ENCODE data around the gene TMEM14C.

- PRO-cap: no peak
Observed at GRCh38 chr6:9503351-9504077, 911.4 kb downstream of the TFAP2A start.

DNA sequence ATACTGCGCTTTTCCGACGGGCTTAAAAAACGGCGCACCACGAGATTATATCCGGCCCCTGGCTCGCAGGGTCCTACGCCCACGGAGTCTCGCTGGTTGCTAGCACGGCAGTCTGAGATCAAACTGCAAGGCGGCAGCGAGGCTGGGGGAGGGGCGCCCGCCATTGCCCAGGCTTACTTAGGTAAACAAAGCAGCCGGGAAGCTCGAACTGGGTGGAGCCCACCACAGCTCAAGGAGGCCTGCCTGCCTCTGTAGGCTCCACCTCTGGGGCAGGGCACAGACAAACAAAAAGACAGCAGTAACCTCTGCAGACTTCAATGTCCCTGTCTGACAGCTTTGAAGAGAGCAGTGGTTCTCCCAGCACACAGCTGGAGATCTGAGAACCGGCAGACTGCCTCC is 603.8 kb downstream of the TFAP2A start:
- PRO-cap: no peak

- PRO-cap: no peak
Observed at GRCh38 chr6:10409016-10410044, 5.5 kb downstream of the TFAP2A start.

DNA sequence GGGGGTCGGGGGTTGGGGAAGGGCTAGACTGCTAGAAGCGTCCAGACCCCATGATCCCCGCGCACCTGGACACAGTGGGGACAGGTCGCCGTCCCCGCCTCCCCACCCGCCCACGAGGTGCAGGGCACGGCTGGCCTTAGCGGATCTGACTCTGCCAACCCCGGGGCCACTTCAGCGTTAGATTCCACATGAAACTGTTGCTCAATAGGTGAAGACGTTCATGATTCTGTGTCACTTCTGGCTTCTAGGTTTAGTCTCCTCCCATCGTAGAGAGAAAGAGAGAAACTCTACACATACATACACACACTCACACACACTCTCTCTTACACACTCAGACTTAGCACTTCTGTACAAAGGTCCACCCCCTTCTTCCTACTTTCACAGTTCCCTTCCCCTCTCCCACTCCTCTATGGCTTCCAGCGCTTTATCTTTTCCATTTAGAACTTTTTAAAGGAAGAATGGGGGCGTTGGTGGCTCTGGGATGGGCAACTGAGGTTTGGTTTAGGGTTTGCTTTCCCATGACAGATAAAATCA is 5.1 kb upstream of the TFAP2A start:
- PRO-cap: no peak

DNA sequence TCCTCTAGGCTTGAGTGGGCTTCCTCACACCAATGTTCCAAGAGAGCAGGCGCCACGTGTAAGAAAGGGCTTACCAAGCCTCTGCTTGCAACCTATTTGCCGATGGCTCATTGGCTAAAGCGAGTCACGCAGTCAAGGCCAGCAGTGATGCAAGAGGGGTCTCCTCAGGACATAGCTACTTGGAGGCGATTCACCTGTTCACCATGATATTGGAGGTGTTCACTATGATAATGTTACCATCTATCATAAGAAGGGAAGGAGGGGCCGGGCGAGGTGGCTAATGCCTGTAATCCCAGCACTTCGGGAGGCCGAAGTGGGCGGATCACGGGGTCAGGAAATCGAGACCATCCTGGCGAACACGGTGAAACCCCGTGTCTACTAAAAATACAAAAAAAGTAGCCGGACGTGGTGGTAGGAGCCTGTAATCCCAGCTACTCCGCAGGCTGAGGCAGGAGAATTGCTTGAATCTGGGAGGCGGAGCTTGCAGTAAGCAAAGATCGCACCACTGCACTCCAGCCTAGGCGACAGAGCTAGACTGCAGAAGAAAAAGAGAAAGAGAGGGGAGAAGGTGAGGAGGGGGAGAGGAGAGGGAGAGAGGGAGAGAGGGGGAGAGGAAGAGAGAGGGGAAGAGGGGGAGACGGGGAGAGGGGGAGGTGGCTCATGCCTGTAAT is 35.2 kb downstream of the C6orf52 start:
- PRO-cap: no peak

GRCh38 chr6:10722745-10723836 is at the start of gene TMEM14C:
TSS of gene TMEM14C (plus strand) at chr6:10723070.
- PRO-cap: bidirectional peak, plus-strand start at chr6:10723191, minus-strand start at chr6:10723148

- PRO-cap: no peak
Observed at GRCh38 chr6:10837205-10837581, 1.1 kb downstream of the MAK start.

DNA sequence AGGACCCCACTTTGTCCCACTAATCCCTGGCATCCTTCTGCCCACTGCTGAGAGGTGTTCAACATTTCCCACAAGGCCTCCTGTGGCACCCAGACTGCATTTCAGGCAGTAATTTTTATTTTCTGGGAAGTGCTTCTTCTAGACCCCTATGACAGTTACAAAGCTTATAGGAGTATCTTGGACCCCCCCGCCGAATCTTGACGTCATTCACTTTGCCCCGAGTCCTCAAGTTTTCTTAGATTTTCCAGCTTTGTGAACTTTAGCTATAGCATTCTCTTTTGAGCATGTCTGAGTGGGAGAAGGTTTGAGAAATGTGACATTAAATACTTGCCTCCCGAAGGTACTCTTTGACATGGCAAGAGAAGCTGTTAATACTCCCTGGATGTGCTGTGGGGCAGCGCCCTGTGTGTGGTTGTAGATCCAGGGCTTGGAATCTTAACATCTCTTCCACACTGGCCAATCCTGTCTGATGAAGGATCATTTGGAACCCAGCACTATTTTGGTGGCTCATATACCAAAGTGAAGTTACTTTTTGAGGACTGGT is 12.3 kb downstream of the NEDD9 start:
- PRO-cap: no peak

- PRO-cap: no peak
Observed at GRCh38 chr6:11228876-11230220, 3.1 kb downstream of the NEDD9 start.

- PRO-cap: no peak
Observed at GRCh38 chr6:11263118-11263843, 30.8 kb upstream of the NEDD9 start.

DNA sequence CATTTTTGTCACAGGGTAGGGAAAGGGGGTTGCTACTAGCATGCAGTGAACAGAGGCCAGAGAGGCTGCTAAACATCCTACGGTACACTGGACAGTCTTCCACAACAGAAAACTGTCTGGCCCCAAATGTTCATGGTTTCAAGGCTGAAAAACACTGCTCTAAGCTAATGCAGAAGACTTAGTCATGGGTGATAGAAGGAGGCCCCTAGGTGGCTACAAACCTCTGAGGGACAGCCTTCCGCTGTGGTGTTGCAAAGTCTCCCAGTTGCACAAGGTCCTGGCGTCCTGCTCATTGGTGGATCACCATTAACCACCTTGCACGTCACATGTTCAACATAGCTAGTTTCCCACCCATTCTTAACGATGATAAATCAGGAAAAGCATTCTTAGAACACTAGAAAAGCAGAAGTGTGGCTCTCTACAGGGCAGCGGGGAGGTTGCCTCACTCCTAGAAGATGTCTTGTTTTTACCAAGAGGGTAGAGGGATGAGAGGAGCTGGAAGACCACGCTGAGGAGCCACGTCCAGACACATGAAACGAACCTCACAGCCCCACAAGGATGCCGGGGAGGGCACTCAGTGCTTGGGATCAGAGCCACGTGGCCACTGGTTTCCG is 91.2 kb upstream of the NEDD9 start:
- PRO-cap: no peak

DNA sequence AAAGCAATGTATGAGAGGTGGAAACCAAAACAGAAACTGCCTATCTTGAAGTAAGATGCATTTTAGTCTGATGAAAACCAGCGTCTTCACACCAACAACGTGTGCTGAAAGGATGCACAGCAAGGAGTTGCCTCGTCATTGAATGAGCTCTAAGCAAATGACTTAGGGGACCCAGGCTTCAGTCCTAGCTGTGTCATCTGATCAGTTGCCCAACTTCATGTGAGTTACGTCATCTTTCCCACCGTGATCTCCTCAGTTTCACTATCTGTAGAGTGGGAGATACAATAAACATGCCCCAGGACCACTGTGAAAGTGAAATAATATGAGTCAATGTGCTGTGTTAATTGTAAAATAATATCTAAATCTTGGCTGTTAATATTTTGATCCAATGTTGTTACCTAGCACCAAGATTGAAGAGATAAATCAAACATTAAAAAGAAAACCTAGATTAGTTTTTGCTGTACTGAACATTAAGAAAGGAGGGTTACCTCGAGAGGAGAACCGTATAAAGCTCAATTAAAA is 134.2 kb upstream of the NEDD9 start:
- PRO-cap: bidirectional peak, plus-strand start at position 264 of the sequence, minus-strand start at position 144 of the sequence

DNA sequence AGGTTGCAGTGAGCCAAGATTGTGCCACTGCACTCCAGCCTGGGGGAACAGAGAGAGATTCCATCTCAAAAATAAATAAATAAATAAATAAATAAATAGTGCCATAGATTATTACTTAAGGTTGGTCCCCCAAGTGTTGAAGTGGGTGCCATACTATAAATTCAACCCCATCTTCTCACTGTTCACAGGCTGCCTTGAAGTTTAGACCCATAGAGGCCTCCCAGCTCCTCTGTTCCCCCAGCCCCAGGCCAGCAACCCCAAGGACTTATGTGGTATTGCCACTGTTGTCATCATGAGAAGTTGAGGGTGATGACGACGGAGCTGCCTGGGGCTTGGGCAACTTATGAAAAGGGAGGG is 4.4 kb downstream of the ADTRP start:
- PRO-cap: no peak

DNA sequence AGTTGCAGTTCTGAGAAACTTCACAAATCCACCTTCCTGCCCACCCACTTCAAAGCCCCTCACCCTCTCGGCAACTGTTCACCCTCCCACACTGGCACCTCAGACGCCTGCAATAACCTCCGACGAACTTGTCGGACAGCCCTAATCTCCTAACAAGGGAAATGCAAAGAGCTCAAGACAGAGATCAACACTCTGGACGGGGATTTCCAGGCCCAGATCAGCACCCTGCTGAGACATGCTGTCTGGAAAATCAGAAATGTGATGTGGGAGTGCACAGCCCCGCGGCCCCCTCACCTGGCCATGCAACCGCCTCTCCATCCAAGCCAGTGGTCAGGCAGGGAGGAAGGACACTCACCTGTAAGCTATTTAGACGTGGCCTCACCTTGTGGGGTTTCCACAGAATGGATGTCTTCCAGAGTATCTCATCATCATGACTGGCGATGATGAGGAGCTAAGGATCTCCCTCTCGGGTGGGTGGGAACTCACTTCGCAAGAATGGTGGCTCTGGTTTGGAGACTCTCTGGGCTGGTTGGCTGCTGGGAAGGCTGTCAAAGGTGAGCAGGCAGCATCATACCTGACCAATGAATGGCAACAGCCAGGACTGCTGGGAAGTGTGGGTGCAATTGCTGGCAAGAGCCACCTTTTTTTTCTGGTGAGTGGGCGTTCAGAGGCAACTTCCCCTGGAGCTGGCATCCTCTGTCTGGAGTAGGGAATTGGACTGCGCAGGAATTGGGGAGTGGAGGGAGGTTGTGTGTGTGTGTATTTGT is 28.1 kb upstream of the ADTRP start:
- PRO-cap: no peak

DNA sequence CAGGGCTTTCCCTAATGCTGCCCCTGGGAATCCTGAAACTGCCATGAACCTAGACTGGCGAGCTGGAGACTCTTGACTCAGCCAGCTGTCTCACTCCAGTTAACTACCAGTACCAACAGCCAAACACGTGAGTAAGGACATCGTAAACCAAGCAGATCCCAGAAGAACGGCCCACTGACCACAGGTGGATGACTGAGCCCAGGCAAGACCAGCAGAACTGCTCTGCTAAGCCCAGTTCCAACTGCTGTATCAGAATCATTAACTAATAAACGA is 72.9 kb upstream of the ADTRP start:
- PRO-cap: no peak

GRCh38 chr6:11938250-11939046 is 73.7 kb upstream of the HIVEP1 start:
- PRO-cap: no peak

GRCh38 chr6:12019677-12020549 is 7.8 kb downstream of the HIVEP1 start:
- PRO-cap: no peak

DNA sequence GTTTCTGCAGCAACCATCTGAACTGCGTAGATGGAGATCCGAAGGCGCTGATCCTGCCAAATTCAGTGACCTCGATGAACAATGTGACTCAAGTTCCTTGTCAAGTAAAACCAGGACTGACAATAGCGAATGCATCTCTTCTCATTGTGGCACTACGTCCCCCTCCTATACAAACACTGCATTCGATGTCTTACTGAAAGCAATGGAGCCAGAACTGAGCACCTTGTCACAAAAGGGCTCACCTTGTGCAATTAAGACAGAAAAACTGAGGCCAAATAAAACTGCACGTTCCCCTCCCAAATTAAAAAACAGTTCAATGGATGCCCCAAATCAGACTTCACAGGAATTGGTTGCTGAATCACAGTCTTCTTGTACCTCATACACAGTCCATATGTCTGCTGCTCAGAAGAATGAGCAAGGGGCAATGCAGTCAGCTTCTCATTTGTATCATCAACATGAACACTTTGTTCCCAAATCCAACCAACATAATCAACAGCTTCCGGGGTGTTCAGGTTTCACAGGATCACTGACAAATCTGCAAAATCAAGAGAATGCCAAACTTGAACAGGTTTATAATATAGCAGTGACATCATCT is 108.2 kb downstream of the HIVEP1 start:
- PRO-cap: no peak

DNA sequence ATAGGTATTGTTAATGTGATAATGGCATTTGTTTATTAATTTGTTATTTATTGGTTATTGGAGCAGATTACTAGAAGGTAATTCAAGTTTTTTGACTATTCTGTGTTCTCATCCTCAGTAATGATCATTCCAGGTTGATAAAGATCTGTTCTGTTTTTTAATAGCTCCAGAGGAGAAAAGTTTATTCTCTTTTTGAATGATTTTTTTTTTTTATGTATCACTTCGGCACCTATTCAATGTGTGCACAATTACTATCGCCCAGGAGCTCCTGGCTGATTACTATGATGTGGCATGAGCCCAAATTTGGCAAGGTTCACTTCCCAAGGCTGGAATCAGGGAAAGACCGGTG is 134.4 kb downstream of the HIVEP1 start:
- PRO-cap: no peak

DNA sequence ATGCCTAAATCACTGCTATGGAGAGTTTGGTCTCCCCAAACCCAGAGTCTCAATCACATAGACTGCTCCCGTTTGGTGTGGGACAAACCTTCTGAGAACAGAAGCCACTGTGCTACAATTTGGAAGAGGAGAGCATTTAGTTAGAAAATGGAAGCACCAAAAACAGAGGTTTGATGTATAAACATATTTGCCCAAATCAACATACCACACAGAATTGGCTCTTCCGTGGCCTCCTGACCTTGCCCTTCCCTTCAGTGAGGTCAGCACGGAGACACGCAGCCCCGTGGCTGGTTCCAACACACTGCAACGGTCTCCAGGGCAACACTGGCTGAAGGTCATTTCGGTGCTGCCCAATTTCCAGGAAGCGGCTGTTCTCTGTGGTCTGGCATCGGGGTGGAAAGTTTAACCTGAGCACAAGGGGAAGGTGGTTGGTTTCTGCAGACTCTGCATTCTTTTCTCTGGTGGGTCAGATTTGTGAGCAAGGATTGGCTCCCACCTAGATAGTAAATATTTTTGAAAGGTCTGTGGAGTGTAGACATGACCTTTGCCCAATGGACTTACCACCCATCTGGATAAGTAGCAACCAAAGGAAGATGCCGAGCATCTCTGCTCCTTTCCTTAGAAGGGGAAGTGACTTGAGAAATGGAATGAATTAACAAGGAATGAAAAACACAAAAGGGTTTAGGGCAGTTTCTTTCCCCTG is 177.7 kb upstream of the PHACTR1 start:
- PRO-cap: no peak

Measured in natural killer cell (primary cell).